AG10803 (cell line): ENCODE measurements around the gene KRTAP10-5.

- RRBS: no CpG with 5 or more reads among the region's 9 CpGs
These were observed 12.8 kb downstream of the TRAPPC10 start for GRCh38 chr21:44024561-44025587.

DNA sequence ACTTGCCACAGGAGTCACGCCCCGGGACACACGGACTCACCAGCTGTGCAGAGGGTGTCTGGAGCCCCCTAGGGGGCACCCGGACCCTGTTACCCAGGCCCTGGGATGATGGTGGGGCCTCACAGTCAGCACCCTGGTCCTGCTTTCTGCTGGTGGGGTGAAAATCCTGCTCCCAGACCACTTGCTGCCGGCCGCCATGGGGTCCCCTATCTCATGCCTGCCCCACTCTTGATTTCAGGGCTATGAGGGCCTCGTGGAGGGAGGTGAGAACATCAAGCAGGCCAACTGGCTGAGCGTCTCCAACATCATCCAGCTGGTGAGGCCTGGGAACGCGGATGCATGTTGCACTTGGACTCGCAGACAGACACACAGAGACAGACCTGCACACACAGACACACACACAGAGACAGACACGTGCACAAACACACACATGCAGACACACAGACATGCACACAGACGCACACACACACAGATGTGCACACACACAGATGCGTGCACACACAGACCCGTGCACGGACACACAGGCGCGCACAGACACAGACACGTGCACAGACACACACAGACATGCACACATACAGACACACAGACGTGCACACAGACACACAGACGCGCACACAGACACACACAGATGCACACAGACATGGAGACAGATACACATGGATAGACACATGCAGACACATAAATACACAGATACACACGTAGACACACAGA, 11.1 kb downstream of the PFKL start:
- RRBS: 73% methylated on average over 3 of the region's 23 CpGs

GRCh38 chr21:44375184-44375691, 21.8 kb downstream of the TRPM2 start:
- RRBS: no CpG with 5 or more reads among the region's 19 CpGs

- RRBS: 29% methylated on average over 2 of the region's 13 CpGs
These were observed 932 bp downstream of the LRRC3 start for GRCh38 chr21:44456288-44456596.

DNA sequence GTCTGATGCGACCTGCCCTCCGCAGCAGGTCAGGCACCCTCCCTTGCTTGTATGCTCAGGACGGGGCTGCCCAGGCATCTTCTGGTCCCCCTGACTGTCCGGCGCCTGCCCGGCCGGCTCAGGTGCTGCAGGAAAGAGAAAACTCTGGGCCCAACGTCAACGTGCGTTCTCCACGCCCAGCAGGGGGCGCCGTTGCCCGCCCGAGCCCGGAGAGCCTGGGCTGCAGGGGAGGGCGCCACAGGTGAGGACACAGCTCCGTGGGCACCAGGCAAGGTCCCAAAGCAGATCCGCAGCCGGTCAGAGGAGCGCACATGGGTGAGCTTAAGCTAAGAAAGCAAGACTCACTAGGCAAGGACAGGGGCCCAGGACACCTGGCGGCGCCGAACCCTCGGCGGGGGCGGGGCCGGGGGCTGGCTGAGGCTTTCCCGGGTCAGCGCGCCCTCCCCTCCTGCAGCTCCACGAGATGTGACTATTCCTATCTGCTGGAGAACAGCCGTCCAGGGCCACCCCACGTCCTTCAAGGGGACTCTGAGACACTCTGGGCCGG, 29.4 kb downstream of the KRTAP10-1 start:
- RRBS: 8% methylated on average over 21 of the region's 35 CpGs

DNA sequence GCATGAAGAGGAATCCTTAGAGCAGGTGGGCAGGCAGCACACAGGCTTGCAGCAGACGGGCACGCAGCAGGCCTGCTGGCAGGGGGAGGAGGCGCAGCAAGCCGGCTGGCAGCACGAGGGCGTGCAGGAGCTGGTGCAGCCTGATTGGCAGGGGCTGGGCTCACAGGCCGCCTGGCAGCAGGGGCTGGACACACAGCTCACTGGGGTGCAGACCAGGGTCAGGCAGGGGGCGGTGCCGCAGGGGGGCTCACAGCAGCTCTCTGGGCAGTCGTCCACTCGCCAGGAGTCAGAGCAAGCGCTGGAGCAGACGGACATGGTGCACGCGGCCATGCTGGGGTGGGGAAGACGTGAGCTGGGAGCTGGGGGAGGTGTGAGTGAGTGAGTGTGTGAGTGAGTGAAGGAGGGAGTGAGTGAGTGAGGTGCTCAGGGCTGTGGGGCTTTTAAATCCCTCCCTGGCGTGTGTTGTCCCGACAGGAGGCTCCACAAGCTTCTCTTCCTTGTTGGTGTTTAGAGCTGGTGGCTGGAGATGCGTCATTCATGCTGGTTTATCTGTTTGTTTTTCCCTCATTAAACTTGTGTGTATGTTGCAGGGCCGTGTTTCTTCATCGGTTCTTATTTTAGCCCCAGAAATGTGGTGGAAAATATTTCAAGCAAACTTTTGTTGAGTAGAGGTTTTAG, at the start of gene KRTAP10-5:
Gene KRTAP10-5 (minus strand): TSS at position 356 of the 678 bp plus-strand sequence.
- RRBS: no CpG with 5 or more reads among the region's 21 CpGs

DNA sequence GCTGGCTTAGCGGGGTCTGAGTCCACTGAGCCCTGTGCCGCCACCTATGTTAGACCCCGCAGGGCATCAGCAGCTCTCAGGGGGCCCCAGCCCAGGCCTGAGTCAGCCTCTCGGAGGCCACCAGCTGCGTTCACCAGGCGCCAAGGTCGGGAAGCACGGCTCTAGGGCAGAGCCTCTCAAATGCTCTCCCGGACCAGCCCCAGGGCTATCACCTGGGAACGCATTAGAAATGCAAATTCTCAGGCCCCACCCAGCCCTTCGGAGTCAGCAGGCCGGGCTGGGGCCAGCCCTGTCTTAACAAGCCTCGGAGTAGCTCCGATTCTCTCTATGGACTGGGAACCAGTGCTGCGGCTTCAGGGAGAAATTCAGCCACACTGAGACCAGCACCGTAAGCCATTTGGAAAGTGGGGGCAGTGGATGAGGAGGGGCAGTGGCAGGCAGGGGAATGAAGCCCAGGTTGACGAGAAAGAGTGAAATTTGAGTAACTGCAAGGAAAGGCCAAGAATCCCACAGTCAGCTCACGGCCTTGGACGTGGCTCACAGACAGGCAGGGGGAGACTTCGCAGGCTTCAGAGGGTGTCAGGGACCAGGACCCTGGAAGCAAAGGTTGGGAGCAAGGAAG, 37.4 kb upstream of the TSPEAR start:
- RRBS: 11% methylated on average over 4 of the region's 20 CpGs

GRCh38 chr21:44842174-44842566, 24.3 kb upstream of the SUMO3 start:
- RRBS: no CpG with 5 or more reads among the region's 9 CpGs

DNA sequence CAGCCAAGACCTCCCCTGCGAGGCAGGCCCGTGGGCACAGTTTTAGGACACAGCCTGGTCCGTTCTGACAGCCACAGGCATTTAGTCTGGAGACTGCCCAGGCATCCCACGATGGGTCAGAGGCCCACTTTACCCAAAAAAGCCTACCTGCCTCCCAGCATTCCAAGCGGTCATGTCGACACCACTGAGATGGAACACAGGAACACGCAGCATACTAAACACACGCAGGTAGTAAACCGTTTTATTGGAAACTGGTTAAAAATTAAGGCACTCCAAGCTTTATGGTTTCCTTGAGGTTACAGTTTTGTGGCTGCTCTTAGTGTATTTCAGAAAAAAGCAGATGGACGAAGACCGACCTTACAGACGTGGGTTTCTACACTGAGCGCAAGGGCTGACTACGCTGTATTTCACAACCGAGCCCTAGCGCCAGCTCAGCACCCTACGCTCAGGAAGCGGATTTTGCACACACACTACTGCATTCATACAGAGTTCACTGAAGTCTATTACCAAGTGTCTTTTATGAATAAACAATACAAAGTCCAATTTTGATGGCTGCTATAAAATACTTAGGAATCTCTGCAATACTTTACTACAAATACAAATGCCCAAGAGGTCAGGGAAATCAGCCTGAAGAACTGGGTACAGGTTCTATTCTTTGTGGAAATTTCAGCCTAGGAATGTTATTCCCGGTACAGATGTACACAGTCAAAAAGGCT, 24.0 kb downstream of the PTTG1IP start:
- RRBS: no CpG with 5 or more reads among the region's 19 CpGs

DNA sequence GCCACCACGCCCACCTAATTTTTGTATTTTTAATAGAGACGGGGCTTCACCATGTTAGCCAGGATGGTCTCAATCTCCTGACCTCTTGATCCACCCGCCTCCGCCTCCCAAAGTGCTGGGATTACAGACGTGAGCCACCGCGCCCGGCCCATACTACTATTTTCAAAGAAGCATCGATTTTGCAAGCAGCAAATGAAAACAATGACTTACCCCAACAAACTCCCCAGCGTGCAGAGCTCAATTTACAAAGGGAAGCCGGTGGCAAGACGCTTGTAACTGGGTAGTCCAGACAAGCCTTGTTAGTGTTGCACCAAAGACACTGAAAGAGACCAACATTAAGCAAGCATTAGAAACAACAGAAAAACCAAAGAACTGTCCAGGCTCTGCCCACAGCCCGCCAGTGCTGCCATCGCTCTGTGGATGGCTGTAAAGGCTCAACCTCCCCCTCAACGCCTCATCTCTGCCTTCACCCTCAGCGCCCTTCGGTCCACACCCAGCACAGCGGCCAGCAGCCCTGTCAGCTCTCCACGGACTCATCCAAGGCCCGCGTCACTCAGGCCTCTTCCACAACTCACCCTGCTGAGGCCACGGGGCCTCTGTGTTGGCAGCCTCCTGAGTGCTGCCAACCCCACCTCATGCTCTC, 12.4 kb downstream of the PTTG1IP start:
- RRBS: no CpG with 5 or more reads among the region's 22 CpGs

DNA sequence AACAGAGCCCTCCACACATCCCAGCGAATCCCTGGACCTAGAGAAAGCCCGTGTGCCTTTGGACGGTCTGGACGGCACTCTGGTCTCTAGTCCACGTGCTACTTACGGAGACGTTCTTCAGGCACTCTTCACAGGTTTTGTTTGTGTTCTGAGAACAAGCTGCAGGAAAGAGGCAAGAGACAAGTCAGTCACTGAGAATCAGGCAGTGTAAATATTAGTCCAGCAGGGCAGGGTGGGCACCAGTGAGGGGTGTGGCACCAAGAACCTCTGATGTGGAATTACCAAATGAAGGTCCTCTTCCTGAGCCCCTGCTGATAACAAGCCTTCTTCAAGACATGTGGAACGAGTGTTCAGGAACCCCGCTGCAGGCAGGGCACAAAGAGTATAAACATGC, 8.2 kb downstream of the PTTG1IP start:
- RRBS: no CpG with 5 or more reads among the region's 9 CpGs

GRCh38 chr21:44892859-44893121, 19.3 kb upstream of the PTTG1IP start:
- RRBS: no CpG with 5 or more reads among the region's 8 CpGs

DNA sequence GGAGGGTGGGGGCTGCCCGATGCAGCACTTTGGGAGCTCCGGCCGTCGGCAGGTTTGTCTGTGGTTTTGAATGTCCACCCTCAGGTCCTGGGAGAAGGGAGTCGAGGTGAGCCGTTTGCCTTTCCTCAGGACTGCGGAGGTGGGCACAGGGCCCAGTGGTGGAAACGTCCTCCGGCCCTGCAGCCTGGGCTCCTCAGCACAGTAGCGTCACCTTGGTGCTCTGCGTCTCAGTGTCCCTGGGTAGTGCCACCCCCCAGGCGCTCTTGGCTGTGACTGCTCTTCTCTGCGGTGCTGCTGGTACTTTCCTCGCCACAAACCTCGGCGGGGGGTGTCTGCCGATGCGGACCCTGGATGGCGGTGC, 14.6 kb downstream of the SLX9 start:
- RRBS: no CpG with 5 or more reads among the region's 19 CpGs

DNA sequence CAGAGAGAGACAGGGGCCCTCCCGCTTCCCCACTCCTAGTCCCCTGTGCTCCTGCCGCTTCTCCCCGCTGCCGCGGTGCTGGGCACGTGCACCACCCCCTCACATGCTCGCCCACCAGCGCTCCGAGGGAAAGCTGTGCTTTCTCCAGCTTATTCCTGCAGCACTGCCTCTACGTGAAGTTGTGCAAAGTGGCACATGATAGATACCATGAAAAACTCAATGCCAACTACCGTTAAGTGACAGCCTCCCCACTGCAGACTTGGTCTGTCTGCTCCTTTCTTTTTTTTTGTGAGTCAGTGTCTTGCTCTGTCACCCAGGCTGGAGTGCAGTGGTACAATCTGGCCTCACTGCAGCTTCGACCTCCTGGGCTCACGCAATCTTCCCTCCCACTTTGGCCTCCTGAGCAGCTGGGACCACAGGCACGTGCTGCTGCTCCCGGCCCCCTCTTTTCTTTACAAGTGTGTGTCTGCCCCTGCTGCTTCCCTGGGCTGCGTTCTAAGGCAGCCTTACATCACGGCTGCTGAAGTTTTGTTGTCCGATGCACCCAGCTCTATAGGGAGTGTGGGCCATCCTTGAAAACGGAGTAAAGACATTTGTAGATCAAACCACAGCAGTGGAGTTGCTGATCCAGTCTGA, 15.5 kb downstream of the SLX9 start:
- RRBS: no CpG with 5 or more reads among the region's 19 CpGs

GRCh38 chr21:44994551-44995168, 54.8 kb downstream of the SLX9 start:
- RRBS: no CpG with 5 or more reads among the region's 22 CpGs

- RRBS: no CpG with 5 or more reads among the region's 13 CpGs
These were observed 61.1 kb downstream of the SLX9 start for GRCh38 chr21:45001022-45001313.

GRCh38 chr21:45055816-45056279, 18.5 kb upstream of the ADARB1 start:
- RRBS: no CpG with 5 or more reads among the region's 16 CpGs

GRCh38 chr21:45063978-45064326, 10.4 kb upstream of the ADARB1 start:
- RRBS: no CpG with 5 or more reads among the region's 8 CpGs

DNA sequence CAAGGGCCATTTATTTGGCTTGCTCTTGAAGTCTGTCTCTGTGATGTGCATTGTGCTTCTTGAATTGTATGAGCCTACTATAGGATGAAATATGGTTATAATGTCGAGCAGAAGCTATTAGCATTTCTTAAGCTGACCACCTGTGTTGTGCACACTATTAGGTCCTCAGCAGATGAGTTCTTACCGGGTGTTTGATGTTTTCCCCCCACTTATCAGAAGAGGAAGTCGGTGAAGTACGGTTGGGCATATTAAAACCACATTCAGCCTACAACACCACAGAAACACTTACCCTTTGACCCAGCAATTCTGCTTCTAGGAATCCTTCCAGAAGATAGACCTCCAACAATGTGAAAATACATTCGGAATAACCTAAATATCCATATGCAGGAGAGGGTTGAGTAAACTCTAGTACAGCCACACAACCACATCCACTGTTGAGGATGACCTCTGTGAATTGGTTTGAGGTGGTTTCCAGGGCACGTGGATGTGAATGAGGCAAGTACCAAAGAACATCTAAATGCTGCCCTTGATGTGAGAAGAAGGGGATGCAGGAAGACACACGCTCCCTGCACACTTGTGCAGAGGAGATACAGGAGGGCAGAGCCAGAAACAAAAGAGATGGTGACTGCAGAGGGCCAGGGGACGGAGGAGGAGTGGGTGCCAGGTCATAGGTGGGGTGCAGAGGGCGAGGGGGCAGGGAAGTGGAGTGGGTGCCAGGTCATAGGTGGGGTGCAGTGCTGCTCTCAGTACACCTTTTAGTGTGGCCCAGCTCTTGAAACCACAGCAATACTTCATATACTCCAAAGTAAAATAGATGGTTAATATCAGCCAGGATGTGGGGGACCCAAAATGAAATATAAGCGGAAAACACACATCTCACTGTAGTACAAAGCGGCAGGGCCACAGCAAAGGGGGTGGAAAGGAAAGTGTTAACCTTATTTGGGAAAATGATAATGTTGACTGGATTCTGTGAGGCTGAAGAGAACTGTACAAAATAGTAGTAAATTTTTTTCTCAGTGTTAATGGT, 12.8 kb downstream of the ADARB1 start:
- RRBS: no CpG with 5 or more reads among the region's 11 CpGs

GRCh38 chr21:45129363-45129802, 55.0 kb downstream of the ADARB1 start:
- RRBS: no CpG with 5 or more reads among the region's 16 CpGs